Colic lymph node (tissue), 1 donor: ENCODE results near the gene DAP.

DNA sequence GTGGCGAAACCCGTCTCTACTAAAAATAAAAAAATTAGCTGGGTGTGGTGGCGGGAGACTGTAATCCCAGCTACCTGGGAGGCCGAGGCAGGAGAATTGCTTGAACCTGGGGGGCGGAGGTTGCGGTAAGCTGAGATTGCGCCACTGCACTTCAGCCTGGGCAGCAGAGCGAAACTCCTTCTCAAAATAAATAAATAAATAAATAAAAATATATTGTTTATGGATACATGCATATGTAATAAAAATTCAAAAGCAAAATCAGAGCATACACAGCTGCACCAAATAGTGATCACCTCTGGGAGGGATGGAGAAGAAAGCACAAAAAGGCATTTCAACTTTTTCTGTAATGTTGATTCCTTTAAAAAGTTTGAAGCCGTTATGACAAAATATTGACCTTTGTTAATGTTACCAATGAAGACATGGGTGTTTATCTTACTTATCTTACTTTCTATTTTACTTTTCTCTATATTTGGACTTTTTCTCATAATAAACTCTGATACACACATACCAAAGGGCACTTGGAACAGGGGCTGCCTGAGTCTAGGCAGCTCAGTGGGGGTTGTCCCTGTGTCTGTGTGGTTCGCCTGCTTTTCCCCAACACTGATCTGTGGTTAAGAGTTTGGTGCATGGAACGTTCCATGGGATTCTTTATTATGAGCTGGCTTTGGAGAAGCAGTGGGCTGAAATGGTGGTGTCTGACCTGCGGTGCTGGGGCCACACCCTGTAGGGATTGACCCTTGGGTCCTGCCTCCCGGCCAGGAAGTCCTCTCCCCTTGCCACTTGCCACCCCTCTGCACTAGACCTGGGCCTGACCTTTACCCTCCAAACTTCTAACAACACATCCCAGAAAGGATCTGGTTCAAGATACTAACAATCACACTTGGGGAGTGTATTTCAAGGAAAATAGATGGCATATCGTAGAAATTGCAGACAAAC is 47.3 kb downstream of the ANKRD33B start:
- PRO-cap = no peak

GRCh38 chr5:10760547-10761638 is at the start of gene DAP:
Gene DAP, minus strand, starts transcription at chr5:10761234.
- PRO-cap = bidirectional peak, plus-strand start at chr5:10761009, minus-strand start at chr5:10761042; bidirectional peak, plus-strand start at chr5:10761450, minus-strand start at chr5:10761148

DNA sequence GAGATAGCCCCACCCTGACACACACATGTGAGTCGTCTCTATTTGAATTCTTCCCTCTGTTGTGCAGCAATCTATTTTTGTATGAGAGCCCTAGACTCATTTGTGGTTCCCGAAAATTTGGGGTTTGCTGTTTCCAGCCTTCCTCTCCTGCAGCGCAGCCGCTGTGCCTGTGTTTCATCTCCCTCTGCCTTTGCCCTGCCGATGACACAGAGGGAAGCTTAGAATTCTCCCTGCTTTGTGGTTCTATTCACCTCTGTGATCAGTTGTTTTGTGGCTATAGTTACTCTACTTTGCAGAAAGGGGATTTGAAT is 95.7 kb upstream of the DAP start:
- PRO-cap = no peak

DNA sequence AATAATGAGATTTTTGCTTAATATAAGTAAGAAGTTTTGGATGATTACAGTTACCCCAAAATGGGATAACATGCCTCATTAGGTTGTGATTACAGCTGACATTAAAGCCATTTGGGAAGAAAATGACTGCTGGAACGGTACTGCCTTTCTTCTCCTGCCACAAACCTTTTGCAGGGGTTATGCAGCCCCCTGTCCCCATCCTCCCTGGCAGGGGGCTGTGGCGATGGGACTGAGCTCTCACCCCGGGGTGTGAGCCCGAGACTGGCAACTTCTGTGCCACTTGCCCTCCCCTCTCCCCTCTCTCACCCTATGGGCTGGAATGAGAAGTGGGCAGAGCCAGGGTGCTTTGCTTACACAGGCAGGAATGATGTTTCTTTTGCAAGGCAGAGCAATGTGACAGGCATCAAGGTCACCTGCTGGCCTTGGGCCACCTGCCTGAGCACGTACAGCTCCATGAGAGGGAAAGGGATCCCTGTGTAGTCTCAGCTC is 252.6 kb upstream of the DAP start:
- PRO-cap = no peak

DNA sequence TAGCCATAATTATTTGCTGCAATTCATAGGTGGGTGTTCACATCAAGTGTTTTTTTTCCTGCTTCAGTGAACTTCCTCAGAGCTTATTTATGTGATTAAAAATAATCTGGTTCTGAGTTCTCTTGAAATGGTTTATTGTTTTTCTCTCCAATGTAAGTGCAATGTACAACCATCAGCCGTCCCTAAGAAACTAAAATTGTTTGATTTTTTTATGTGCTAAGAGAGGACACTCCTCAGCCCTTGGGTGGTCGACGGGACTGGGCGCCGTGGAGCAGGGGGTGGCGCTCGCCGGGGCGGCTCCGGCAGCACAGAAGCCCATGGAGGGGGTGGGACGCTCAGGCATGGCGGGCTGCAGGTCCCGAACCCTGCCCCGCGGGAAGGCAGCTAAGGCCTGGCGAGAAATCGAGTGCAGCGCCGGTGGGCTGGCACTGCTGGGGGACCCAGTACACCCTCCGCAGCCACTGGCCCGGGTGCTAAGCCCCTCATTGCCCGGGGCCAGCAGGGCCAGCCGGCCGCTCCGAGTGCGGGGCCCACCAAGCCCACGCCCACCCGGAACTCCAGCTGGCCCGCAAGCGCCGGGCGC is 669.6 kb upstream of the CTNND2 start:
- PRO-cap = no peak

DNA sequence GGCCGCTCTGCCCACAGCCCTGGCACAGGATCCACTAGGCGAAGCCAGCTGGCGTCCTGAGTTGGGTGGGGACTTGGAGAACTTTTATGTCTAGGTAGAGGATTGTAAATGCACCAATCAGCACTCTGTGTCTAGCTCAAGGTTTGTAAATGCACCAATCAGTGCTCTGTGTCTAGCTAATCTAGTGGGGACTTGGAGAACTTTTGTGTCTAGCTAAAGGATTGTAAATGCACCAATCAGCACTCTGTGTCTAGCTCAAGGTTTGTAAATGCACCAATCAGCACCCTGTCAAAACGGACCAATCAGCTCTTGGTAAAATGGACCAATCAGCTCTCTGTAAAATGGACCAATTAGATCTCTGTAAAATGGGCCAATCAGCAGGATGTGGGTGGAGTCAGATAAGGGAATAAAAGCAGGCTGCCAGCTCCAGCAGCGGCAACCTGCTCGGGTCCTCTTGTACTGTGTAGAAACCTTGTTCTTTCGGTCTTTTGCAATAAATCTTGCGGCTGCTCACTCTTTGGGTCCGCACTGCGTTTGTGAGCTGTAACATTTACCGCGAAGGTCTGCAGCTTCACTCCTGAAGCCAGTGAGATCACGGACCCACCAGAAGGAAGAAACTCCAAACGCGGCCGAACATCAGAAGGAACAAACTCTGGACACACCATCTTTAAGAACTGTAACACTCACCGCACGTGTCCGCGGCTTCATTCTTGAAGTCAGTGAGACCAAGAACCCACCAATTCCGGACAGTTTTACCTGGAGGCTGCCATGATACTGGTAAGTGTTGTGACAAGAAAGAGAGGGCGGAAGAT is 758.3 kb upstream of the CTNND2 start:
- PRO-cap = no peak

- PRO-cap = no peak
These were observed 92.3 kb upstream of the DNAH5 start for GRCh38 chr5:14036535-14037376.

DNA sequence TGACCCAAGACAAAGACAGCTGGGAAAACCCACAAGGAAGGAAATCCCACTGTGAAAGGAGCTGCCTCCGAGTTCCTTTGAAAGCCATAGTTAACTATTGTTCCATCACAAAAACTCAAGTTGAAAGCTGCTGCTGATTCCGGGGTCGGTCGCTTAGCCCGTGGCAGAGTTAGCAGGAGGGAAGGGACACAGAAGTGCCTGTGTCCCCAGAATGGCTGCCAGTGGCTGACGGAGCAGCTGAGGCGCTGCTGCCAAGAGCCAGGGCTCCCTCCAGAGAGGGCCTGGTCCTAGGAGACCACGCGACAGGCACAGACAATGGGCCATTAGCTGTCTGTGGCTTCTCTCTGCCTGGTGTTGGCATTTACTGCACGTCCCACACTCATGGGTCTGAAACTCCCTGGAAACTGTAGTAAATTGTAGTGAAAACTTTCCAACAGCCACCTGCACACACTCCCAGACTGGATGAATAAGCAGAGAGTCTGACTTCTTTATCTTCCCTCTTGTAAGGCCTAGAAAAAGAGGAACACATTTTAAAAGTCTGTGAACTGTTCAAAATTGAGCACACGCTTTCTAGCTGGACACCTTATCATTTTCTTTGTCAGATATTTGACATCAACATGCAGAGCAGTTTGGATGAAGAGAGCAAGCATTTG is 24.2 kb upstream of the TRIO start:
- PRO-cap = no peak

GRCh38 chr5:14144538-14145023 is 1.4 kb downstream of the TRIO start:
- PRO-cap = bidirectional peak, plus-strand start at chr5:14144677, minus-strand start at chr5:14144680; bidirectional peak, plus-strand start at chr5:14144857, minus-strand start at chr5:14144738

- PRO-cap = no peak
These were observed 4.1 kb downstream of the TRIO start for GRCh38 chr5:14147191-14147763.

DNA sequence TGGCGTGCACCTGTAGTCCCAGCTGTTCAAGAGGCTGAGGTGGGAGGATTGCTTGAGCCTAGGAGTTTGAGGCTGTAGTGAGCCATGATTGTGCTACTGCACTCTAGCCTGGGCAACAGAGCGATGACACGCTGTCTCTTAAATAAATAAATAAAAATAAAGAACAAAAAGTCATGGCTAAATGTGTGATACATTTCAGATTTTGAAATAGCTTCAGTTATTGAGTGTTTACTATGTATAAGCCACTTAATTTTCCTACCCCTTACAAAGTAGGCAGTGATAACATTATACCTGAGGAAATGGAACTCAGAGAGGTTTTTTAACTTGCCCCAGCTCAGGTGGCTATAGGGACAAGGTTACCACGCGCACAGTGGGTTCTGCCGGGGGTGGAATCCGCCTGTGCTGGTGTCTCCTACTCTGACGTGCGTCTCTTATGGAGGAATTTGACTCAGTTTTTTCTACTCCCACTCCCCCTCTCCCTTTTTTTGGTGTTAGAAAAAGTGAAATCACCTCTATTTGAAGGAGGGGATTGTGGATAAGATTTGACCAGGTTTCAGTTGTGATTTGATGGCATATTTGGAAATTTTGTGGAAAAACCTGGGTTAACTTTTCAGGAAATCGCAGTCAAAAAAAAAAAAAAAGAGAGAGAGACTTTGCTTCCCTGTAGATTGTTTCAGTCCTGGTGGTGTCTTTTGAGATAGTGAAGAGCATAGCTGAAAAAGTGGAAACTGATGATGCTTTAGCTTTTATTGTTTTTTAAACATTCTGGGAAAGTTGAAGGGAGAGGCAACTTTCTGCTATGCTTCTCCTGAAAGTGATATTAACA is 15.8 kb downstream of the TRIO start:
- PRO-cap = no peak

GRCh38 chr5:14164613-14165203 is 21.6 kb downstream of the TRIO start:
- PRO-cap = no peak

- PRO-cap = no peak
These were observed 61.6 kb downstream of the TRIO start for GRCh38 chr5:14204473-14205404.

GRCh38 chr5:14211979-14212527 is 68.9 kb downstream of the TRIO start:
- PRO-cap = no peak

GRCh38 chr5:14264478-14265121 is 121.5 kb downstream of the TRIO start:
- PRO-cap = bidirectional peak, plus-strand start at chr5:14264873, minus-strand start at chr5:14264799

DNA sequence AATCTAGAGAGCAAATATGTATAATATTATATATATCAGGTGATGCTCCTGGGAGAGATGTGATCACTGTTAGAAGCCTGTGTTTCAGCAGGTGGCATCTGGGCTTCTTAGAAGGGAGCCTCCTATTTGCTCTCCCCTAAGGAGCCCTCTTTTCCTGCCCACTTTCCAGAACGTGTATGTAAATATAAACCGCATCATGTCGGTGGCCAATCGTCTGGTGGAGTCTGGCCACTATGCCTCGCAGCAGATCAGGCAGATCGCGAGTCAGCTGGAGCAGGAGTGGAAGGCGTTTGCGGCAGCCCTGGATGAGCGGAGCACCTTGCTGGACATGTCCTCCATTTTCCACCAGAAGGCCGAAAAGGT is 153.7 kb downstream of the TRIO start:
- PRO-cap = no peak

- PRO-cap = no peak
These were observed 194.4 kb downstream of the TRIO start for GRCh38 chr5:14337493-14338080.

- PRO-cap = no peak
These were observed 212.5 kb upstream of the OTULINL start for GRCh38 chr5:14369124-14369548.

- PRO-cap = no peak
These were observed 154.2 kb upstream of the OTULINL start for GRCh38 chr5:14426854-14428237.

DNA sequence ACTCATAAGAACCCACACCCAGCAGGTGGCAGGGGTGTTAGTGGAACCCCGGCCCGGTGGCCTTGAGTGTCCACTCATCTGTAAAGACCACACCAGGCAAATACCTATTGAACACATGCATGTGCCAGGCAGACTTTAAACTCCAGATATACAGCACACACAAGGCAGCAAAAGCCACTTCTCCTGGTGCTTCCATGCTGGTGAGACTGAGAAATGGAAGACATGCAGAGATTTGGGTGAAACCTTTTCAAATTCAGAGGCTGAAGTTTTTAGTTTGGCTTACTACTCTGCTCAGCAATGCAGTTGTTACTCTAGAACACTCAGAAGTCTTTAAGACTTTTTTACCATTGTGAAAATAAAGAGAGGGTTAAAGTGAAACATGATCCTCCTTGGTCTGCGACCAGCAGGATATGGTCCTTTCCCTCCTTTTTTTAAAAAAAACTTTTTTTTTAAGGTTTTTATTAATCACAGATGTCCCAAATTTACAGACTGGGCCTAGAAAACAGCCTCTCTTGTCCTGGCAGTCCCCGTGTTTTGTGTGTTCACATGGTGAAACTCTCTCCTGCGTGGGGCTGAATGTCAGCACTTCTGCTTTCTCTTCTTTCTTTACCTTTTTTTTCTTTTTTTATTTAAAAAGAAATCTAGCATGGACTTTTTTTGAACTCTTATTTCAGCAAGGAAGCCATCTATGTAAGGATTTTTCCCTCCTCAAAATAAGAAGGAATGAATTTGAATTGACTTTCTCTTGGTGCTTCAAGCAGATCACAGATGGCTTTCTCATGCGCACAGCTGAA is 128.9 kb upstream of the OTULINL start:
- PRO-cap = no peak